Cardiac muscle cell (in vitro differentiated cells and primary cell): ENCODE results near the genes ST8SIA6 and MRC1.

- RAMPAGE, long total RNA: no peak
- RRBS: no CpG with 5 or more reads among the region's 10 CpGs
Measured at GRCh38 chr10:14405263-14405687, 74.6 kb upstream of the FRMD4A start.

DNA sequence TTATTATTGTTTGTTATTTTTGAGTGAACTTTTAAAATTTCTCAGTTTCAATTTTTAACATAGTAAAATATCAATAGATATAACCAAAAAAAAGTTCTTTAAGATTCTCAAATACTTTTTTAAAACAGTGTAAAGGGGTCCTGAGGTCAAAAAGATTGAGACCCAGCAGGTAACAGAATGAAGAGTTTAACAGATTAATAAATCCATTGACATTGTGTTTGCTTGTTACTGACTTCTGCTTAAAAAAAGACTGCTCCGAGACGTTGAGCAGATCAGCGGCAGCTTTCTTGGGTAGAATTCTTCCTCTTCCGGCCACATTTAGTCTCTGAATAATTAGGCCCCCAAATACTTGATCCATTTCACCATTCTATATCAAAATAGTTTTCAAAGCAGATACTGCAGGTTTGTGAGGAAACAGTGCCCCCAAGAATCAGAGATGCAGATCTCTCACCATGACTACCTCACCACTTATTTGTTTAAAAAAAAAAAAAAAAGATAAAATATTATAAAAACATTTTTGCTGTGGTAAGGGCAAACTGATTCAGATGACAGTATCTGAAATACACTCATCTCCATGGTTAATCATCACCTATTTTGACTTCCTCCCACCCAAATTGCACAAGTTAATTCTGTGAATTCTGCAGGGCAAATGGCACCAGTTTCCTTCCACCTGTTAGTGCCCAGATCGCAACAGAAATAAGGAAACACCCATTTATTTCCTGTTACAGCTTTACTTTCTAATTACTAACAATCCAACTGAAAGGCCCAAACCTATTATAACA lies 210.5 kb downstream of the FAM107B start:
- RAMPAGE, long total RNA: no peak
- RRBS: no CpG with 5 or more reads among the region's 5 CpGs

DNA sequence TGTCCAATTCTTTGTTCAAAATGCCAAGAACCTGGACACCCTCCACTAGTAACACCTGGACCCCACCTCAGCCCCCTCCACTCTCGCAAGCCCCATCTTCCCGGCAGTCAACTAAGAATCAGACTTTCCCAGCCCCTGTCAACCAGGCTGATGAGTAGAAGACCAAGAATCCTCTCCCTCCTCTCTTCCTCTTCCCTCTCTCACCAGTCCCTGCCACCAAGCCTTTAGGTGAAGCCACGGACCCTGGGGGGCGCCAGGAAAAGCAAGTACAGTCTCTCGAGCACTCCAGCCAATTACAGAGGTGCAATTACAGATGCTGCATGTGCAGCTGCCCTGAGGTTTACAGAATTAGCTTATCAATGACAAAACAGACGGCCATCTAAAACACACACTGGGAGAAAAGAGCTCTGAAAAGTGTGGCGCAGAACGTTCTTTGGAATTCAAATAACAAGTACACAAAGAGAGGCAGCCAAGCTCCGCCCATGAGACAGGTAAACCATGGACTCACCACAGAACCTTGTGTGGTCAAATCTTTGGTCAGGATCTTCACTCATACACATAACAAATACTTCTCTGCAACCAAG lies 189.4 kb downstream of the FAM107B start:
- RAMPAGE, long total RNA: no peak
- RRBS: no CpG with 5 or more reads among the region's 9 CpGs

DNA sequence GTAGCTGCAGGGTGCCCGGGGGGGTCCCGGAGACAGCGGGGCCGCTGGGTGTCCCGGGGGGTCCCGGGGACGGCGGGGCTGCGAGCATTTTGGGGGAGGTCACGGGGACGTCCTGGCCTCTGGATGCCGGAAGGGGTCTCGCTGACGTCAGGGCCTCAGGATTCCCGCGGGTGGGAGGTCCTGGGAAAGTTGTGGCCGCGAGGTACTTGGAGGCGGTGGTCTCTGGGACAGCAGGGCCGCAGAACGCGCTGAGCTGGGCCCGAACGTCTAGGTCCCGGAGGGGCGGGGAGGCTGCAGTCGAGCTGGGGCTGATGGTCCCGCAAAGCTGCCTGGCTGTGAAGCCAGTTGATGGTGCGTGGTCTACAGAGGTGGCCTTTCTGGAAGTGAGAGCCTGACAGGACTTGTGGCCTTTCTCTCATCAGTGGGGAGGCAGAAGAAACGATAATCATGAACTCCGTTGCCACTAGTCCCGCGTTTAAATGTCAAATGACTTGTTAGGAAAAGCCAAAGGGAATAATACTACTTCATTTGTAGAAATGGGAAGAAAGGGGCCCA lies 714 bp downstream of the HSPA14 start:
- RAMPAGE, long total RNA: no peak
- RRBS: 3% methylated on average over 7 of the region's 33 CpGs

DNA sequence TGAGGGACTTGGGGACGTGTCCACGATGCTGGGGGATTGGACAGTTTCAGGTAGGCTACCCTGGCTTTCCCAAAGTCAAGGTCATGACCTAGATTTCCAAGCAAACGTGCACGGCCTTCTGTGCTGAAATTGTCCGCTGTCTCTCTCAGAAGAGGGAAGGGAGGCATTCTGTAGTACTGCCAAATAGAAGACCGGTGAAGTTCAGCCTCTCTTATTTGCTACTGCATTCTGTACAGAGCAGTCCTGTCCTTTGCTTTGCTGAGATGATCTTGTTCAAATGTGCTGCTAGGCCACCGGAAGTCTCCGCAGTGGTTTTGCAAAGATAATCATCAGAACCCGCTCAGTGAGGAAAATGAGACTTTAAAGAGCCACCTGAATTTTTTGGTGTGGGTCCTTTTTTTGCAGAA lies 1.1 kb upstream of the NMT2 start:
- RAMPAGE, long total RNA: no peak
- RRBS: 39% methylated on average over 2 of the region's 9 CpGs

DNA sequence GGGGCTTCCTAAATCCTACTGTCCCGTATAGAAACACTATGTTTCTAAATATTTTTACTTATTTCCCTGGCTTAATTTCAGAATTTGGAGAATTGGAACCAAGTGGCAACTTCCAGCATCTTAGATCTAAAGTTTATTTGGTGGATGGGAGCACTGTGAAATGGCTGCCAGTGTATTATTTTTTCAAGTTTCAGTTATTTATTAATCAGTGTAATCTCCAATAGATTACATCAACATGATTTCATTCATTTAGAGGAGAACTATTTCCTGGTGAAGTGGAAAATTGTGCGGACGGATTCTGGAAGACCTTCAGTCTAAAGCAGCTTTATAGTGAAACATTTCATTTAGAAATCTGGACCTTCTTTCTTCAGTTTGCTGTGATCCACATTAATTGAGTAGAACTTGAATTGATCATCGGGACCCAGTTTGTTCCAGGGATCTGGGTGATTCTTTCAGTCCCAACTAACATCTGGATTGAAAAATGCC lies 2.2 kb upstream of the NMT2 start:
- RAMPAGE, long total RNA: no peak
- RRBS: no CpG with 5 or more reads among the region's 4 CpGs

- RAMPAGE, long total RNA: no peak
- RRBS: 3% methylated on average over 28 of the region's 41 CpGs
Measured at GRCh38 chr10:15370719-15370945, 457 bp downstream of the FAM171A1 start.

DNA sequence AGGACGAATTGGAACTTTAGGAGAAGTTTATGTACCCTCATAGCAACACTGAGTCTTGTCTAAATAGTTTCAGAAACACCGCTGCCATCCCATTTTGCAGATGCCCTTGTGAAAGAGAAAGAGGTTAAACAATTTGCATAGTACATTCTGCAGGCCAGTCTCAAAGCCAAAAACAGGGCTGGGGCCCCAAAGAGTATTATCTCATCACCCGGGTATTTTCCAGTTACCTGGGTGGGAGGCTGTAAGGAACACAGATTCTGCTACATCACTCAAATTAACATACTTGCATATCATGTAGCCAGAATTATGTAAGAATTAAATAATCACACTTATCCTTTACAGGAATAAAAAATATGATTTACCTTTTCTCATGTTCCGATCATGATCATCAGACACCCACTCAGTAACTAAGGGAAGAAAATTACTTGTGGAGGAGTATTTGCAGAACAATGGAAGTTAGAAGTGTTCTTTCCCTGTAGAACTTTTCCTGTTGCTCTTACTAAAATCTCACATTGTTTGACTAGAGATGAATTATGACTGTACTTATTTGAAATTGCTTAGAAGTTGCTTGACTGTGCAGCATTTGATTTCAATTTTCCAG lies 3.2 kb upstream of the FAM171A1 start:
- RAMPAGE, long total RNA: no peak
- RRBS: no CpG with 5 or more reads among the region's 4 CpGs

DNA sequence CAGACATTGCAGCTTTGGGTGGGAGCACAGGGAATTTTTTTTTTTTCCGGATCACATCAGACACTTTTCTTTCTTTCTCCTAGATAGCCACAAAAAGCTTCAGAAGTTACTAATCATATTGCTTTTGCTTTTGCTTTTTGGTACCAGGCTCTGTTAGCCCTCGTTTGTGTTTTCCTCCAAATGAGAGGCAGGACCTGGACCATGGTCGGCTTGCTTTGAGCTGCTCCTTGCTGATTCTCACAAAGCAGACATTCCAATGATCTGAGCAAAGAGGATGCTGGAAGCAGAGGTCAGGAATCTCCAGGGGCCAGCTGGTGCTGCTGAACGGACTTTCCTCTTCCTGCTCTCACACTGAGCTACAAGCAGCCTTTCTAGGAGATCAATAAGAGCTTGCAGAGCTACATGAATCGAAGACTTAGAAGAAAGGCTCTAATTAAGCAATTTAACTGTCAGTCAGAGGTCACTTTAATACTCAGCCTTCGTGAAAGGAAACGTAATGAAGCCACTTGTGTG lies 151.1 kb upstream of the RSU1 start:
- RAMPAGE, long total RNA: no peak
- RRBS: no CpG with 5 or more reads among the region's 7 CpGs

- RAMPAGE, long total RNA: no peak
- RRBS: no CpG with 5 or more reads among the region's 13 CpGs
Measured at GRCh38 chr10:17025495-17026563, 103.8 kb downstream of the CUBN start.

DNA sequence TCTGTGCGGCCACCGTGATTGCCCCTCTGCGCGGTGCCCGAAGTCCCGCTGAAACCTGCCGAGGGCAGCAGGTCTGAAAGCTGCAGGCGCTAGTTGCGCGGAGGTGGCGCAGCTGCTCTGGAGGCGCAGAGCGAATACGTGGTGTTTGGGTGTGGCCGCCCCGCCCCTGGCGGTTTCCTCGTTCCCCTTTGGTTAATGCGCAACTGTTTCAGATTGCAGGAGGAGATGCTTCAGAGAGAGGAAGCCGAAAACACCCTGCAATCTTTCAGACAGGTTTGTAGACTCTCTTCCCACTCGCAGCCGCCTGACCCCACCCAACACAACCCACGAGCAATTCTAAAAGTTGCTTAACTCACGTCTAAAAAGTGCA lies 2.4 kb downstream of the VIM start:
- RAMPAGE, long total RNA: no peak
- RRBS: no CpG with 5 or more reads among the region's 24 CpGs

DNA sequence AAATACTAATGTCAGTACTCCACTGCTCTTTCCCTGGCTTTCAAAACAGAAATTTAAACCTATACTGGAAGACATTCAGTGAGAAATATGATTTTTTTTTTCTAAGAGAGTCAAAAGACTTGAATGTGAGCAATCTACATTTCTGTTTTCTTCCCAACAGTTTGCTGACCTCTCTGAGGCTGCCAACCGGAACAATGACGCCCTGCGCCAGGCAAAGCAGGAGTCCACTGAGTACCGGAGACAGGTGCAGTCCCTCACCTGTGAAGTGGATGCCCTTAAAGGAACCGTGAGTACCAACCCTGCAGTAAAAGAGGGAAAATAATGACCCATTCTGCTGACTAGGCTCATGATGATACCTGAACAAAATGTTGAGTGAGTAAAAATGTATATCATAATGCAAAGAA lies 6.5 kb downstream of the VIM start:
- RAMPAGE, long total RNA: no peak
- RRBS: 88% methylated on average over 4 of the region's 5 CpGs

- RAMPAGE, long total RNA: no peak
- RRBS: no CpG with 5 or more reads among the region's 3 CpGs
Measured at GRCh38 chr10:17241305-17241715, 13.3 kb downstream of the VIM start.

DNA sequence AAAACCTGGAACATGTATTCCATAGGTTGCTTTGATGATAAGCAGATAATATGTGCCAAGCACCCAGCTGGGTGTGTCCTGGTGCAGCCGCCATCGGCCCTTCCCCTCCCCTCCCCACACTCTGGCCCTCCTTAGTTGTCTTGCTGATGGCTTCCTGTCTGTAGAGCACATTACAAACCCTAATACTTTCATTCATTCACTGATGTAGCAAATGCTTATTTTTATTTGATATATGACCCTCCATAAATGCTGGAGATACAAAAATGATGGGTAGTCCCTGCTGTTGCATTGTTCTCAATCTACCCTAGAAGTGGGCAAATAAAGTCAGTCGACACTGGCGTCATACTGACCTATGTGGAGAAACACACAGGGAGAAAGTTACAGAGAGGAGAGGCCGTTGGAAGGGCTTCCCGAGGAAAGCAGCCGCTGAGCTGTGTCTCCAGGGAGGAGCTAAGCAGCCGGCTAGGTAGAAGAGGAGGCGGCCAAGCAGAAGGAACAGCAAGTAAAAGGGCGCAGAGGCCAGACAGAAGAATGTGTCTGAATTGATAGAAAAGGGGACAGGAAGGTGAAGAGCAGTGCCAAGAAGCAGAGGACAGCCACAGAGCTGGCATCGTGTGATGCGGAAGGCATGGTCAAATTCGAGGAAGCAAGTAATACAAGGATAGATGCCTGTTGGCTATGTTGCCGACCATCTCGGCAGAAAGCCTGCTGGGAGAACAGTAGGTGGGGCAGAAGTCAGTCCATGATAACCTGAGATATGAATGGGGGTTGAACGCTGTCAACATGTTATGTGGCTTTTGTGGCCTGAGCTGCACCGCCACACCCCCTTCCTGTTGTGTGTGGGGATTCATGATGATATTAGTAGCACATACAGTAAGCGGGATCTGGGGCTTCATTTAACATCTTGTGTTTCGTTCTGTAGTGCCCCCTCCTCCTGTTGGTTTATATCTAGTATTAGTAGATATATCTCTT lies 25.9 kb downstream of the ST8SIA6 start:
- RAMPAGE, long total RNA: no peak
- RRBS: no CpG with 5 or more reads among the region's 19 CpGs

GRCh38 chr10:17445331-17446240 lies 8.8 kb downstream of the ST8SIA6 start:
- RAMPAGE, long total RNA: no peak
- RRBS: no CpG with 5 or more reads among the region's 8 CpGs

DNA sequence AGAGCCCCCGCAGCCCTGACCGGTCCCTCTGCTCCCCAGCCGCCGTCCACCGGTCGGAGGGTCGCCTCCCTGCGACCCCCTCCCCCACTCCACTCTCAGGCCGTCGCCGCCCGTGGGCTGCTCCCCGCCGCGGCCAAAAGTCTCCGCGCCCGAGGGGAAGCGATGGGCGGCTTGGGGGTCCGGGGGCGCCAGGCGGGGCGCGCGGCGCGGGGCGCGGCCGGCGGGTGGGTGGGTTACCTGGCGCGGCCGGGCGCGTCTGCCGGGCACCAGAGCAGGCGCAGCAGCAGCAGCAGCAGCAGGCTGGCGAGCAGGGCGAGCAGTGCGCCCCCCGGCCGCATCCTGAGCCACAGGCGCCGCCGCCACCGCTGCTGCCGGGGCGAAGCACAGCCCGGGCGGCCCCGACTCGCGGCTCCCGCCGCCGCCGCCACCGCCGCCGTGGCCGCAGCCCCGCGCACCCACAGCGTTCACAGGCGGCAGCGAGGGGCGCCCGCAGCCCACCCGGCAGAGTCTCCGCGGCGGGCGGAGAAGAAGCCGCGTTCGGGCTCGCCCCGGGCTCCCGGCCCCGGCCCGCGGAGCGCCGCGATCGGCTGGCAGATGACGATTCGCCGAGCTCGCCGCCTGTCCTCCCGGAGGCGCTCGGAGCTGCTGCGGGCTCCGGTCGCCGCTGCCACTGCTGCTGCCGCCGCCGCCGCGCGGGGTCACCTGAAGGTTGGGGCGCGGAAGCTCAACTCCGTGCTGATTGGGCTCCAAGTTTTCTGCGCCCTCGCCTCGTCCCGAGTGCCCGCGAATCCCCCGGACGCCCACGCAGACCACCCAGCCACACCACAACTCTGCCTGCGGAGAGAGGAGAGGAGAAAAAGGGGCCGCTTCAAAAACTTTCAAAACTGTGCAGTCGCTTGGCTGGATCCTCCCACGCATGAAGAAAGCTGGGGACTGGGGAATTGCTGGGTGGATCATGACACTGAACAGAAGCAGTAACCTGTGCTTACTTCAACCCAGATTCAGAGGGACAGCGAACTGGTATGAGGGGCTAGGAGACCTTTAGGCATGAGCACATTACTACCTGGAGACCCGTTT lies at the start of gene ST8SIA6:
ST8SIA6 (minus strand) TSS at position 678 of the 1,077 bp plus-strand sequence.
- RAMPAGE, long total RNA: no peak
- RRBS: 2% methylated on average over 59 of the region's 124 CpGs

- RAMPAGE, long total RNA: no peak
- RRBS: 3% methylated on average over 19 of the region's 73 CpGs
Measured at GRCh38 chr10:17616326-17617177, 622 bp downstream of the HACD1 start.

GRCh38 chr10:17648171-17648932 lies 4.4 kb downstream of the STAM start:
- RAMPAGE, long total RNA: no peak
- RRBS: no CpG with 5 or more reads among the region's 11 CpGs

- RAMPAGE, long total RNA: no peak
- RRBS: no CpG with 5 or more reads among the region's 25 CpGs
Measured at GRCh38 chr10:17808877-17809871, at the start of gene MRC1. Gene MRC1, plus strand, starts transcription at chr10:17809348.

GRCh38 chr10:17863513-17863712 lies 54.3 kb downstream of the MRC1 start:
- RAMPAGE, long total RNA: no peak
- RRBS: no CpG with 5 or more reads among the region's 5 CpGs